Epidermal melanocyte (primary cell): Measurements from ENCODE around the gene HAUS3.

DNA sequence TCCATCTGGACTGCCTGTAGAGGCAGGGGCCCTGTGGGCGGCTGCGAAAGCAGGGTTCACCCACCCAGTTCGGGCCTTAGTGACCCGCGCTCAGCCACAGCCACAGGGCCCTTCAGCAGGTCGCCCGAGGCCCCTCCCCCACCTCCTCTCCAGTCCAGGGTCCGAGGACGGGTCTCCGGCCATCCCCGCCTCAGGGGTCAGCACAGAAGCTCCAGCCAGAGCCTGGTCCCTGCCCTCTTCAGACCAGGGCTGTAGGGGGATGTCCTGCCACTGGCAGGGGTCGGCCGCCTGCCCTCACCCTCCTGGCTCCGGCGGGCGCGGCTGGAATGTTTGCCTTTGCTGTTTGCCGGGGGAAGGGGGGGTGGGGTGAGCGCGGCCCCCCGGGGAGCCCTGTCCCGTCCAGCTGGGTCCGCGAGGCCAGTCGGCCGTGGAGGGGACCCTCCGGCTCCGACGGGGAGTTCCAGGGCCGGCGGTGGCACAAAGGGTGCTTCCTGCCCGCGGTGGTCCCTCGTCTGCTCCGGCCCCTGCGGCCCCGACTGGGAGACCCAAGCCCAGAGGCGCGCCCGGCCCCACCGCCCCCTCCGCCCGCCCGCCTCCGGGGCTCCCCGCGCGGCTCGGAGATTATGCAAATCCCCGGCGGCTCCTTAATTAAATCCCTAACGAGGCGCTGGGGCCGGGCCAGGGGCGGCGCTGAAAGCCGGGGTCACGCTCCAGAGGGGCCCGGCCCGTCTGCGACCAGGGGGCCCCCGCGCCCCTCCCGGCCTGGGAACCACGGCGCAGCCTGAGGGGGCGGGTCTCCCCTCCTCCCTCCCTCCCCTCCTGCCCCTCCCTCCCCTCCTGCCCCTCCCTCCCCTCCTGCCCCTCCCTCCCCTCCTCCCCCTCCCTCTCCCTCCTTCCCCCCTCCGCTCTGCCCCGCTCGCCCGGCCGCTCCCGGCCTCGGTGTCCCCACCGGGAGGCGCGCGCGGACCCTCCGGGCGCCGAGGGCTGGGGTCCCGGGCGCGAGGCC, 26.2 kb upstream of the FGFR3 start:
- RRBS, result 6% methylated on average over 35 of the region's 85 CpGs

- RRBS, result 5% methylated on average over 64 of the region's 130 CpGs
Measured at GRCh38 chr4:1793403-1794379, 598 bp downstream of the FGFR3 start.

DNA sequence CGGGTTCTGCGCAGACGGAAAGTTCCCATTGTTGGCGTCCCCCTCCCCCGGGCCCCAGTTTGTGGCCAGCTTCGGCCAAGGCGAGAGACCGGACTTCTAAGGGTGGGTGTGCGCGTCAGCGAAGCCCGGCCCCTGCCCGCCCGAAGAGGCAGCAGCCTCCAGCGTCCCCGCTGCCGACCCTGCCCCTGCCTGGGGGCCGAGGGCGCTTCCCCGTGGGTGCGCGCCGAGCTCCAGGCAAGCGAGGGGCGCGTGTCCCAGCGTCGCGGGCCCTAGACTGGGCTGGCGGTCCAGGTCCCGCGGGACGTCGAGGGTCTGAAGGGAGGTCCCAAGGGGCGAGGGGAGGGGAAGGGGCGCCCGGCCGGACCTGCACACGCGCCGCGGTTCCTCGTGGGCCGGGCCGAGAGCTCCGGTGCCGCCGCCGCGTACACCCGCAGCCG, 1.3 kb downstream of the FGFR3 start:
- RRBS, result 6% methylated on average over 8 of the region's 52 CpGs

DNA sequence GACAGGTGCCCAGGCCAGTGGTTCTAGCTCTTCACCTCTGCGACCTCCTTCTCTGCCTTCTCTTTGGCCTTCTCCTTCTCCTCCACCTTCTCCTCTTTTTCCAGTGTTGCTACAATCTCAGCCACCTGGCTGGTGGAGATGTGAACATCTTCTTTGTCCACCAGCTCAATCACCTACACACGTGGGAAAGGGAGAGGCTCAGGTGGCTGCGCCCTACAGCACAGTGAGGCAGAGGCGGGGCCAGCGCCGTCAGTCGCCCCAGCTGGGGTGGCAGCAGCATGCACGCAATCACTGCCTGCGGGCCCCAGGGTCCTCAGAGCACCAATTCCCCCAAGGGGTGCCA, 21.3 kb downstream of the FGFR3 start:
- RRBS, result no CpG with 5 or more reads among the region's 9 CpGs

DNA sequence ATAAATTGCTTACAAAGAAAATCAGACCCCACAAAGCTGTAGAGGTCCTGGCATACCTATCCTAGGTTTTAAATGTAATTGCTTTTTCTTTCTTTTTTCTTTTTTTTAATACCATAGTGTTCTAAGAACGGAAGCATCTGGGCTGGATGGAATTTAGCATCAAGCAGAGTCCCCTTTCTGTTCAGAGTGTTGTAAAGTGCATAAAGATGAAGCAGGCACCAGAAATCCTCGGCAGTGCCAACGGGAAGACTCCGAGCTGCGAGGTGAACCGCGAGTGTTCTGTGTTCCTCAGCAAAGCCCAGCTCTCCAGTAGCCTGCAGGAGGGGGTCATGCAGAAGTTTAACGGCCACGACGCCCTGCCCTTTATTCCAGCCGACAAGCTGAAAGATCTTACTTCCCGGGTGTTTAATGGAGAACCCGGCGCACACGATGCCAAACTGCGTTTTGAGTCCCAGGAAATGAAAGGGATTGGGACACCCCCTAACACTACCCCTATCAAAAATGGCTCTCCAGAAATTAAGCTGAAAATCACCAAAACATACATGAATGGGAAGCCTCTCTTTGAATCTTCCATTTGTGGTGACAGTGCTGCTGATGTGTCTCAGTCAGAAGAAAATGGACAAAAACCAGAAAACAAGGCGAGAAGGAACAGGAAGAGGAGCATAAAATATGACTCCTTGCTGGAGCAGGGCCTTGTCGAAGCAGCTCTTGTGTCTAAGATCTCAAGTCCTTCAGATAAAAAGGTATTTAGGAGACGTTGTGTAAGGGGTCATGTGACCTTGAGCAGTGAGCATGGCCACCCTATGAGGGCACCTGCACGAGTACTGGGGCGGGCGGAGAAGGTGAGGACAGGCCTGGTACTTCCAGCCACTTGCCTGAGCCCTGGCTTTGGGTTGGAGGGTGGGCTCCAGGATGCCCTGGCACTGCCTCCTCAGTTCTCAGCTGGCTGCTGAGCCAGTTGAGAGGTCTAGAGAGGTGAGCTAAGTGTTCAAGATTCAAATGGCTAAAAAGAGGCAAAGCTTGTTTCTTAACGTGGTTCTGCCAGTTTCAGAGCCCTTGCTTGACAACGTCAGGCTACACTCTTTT, 29.7 kb downstream of the NSD2 start:
- RRBS, result no CpG with 5 or more reads among the region's 24 CpGs

DNA sequence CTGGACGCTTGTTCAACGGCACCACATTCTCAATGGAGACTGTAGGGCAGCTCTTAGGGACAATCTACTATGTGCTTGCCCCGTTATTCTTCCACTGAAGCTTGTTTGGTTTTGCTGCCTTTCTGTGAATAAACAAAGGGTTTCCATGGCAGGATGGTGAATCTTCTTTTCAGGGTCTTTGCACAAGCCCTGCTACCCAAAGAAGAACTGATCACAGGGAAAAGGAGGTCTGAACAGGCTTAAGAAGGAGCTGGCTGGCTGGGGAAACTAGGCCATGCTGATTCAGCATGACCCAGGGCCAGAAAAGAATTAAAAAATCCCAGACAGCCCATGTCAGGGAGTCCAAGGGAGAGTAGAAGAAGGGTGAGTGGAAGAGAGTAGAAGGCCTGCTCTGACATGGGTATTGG, 35.7 kb downstream of the NAT8L start:
- RRBS, result no CpG with 5 or more reads among the region's 3 CpGs

DNA sequence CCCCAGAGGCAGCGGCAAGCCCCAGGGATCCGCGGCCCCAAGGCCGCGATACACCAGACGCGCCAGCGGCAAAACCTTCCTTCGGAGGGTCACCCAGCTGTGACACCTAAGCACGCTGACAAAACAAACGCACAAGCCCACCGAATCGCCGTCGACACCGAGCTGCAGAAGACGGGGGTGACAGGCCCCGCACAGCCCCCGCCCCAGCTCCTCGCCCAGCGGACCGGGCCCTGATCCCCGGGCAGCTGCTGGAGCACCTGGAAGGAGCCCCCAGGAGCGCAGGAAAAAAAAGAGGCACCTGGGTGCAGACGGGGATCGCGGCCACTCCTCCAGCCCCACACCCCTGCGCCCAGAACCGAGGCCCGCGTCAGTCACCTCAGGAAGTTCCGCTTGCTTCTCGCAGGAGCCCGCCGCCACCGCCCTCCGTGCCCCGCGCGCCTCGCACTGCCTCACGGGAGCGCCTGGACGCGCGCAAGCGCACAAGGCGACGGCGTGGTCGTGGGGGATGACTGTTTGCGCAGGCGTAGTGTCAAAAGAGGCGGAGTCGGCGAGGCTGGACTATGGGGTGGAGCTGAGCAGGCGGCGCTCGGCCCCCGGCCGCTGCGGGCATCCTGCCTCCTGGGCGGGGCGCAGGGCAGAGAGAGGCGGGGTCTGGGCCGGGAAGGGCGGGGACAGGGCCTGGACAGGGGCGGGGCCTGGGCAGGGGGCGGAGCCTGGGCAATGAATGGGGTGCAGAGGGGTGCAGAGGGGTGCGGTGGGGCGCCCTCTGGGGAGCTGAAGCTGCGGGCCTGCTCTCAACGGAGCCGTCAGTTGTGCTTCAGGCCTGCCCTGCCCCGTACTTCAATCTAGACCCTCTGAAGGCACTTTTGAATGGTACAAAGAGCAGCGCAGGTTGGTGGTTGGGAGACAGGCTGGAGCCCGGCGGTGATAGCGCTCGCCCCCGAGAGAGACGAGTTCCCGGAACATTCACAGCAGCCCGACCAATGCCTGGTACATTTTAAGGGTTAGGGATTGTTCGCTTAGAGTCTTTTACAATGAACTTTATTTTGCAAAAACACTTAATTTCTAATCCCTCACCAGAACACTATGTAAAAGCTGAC, at the start of gene HAUS3:
TSS of gene HAUS3 (minus strand) at position 446 of the 1,100 bp plus-strand sequence.
- RRBS, result 2% methylated on average over 12 of the region's 85 CpGs

DNA sequence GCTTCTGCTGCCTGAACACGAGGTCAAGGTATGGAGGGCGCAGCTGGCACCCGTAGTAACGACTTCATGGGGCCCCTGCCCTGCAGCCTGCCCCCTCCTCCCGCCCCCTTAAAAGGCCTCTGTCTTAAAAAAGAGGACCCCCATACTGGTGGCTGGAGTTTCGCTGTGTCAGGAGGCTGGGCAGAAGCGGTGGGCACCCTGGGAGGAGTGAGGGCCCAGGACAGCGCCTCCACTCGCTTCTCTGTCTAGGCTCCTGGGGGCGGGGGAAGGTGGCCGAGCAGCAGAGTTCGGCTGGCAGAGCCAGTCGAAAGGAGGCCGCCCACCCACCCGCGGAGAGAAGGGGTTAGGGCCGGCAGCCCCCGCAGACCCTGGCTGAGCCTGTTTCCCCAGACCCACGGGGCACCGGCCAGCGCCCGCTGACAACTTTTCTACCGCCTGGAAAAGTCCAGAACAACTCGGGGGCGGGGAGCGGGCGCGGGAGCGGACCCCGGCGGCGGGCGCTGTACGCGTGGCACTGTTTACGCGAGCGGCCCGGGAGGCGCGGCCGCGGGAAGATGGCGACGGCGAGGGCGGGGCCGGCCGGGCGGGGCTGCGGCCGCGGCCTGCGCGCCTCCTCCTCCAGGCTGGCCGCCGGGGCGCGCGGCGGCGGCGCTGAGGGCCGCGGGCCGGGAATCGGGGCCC, 795 bp downstream of the MXD4 start:
- RRBS, result 3% methylated on average over 48 of the region's 67 CpGs

DNA sequence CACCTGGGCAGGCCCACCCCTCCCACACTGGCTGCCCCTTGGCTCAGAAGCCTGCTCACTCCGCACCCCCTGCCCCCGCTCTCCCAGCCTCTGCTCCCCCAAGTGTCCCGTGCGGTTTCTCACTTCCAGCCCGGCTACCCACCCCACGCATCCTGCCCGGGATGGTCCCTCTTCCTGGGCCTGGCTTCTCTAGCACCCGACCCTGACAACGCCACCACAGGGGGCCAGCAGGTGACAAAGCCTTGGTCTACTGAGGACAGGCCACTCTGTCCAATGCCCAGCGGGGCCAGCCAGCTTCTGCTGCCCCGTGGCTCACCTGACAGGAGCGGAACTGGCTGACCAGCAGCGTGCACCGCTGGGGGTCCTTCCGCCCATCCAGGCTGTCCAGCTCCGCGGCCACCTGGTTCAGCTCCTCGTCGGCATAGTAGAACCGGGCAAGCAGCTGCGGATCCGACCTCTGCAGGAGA, 64.8 kb downstream of the ZFYVE28 start:
- RRBS, result no CpG with 5 or more reads among the region's 22 CpGs

DNA sequence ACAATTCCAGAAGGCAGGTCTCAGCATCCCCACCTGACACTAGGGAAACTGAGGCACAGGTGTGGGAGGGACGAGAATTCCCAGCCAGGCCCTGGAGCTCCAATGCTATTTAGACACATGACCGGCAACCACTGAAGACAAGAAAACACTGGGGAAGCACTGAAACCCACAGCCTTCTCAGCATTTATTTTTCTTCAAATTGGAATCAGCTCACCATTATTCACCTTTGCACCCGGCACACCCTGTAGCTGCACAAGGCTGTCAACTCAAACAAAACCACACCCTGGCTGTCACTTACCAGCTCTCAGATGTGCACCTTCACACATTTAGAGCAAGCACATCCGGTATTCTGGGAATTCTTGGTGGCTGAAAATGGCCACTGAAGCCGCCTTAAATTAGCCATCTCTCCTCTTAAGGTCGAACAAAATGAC, 6.0 kb downstream of the ZFYVE28 start:
- RRBS, result 52% methylated on average over 2 of the region's 6 CpGs

DNA sequence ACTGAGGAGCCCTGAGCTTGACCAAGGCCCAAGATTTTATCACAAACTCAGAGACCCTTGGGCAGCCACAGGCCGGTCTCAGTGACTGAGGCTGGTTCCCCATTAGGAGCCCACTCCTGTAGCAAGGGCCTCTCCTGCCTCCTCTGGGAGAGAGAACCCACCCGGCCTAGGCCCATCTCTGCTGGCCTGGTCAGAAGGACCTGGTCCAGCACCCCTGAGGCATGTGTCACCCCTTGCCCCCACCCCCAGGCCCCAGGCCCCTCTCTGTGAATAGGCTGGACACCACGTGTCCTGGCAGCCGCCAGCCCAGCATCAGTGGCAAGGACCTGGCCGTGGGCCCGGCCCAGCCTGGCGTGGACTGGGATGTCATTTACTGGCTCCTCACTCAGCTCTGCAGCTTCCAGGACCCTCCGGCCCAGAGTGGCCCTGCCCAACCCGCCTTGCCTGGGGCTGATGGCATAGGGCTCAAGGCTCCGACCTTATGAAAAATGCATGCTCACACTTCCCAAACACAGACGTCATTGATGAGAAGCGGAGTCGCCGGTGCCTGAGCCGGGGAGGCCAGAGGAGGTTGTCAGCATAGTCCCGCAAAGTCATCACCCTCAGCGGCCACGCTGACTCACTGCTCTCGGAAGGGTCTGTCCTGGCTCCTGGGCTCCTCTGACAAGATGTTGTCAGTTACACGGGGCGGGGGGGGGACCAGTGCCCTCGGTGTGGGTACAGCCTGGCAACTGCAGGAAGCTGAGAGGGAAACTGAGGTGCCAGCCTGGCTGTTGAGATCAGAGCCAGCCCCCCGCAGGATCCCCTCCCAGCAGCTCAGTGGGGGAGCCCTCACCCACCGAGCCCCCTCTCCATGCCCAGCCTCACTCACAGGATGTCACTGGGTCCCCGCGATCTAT, 14.5 kb upstream of the ZFYVE28 start:
- RRBS, result 3% methylated on average over 3 of the region's 26 CpGs

GRCh38 chr4:2469334-2470334, 728 bp downstream of the RNF4 start:
- RRBS, result 2% methylated on average over 28 of the region's 70 CpGs

GRCh38 chr4:2786877-2787812, 5.7 kb upstream of the SH3BP2 start:
- RRBS, result no CpG with 5 or more reads among the region's 21 CpGs

GRCh38 chr4:2836006-2836826, 7.4 kb upstream of the ADD1 start:
- RRBS, result no CpG with 5 or more reads among the region's 13 CpGs

DNA sequence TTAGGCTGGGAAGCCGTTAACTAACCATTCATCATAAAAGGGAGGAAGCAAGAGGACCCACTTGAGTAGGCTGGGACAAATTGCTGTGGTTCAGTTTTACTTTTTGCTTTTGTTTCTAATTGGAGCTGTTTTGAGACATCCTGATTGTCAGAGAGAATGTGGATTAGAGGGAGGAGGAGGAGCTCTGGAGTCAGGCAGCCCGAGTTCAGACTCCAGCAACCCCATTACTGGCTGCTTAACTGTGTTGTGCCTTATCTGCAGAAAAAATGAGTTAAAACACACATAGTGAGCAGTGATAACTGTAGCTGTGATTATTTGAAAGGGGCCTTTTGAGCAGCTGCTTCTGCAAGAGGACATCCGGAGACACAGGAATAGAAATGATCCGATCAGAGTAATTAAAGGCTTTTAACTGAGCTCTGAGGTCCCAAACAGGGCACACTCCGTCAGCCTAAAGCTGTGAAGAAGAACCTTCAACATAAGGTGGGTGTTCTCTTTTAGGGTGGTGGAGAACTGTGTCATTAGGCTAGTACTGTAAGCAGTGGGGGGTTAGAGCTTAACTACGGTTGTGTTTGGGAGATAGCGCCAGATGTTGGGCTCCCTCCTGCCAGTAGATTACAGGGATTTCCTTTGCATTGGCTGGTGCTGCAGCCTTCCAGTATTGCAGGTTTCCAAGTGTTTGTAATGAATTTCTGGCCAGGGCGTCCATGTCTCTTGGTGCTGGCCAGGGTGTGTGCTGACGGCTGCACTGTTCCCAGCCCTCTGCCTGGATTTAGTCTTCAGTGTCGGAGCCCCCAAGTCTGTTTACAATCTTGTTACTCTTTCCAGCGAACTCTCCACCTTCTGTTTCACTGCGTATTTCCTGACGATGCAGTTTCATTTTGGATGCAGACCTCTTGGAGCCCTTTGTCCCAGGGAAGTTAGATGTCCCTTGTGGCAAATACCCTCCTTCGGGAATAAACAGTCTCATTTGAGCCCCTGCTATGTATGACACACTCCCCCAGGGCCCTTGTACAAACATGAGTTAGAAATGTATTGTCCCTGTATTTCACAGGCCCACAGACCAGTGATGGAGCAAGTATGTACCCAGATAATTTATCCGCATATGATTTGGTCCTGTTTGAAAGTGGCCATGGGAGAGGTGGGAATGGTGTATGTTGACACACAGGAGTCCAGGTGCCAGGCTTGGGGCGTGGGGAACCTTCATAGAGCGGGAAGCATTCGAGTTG, 24.4 kb downstream of the ADD1 start:
- RRBS, result no CpG with 5 or more reads among the region's 18 CpGs

DNA sequence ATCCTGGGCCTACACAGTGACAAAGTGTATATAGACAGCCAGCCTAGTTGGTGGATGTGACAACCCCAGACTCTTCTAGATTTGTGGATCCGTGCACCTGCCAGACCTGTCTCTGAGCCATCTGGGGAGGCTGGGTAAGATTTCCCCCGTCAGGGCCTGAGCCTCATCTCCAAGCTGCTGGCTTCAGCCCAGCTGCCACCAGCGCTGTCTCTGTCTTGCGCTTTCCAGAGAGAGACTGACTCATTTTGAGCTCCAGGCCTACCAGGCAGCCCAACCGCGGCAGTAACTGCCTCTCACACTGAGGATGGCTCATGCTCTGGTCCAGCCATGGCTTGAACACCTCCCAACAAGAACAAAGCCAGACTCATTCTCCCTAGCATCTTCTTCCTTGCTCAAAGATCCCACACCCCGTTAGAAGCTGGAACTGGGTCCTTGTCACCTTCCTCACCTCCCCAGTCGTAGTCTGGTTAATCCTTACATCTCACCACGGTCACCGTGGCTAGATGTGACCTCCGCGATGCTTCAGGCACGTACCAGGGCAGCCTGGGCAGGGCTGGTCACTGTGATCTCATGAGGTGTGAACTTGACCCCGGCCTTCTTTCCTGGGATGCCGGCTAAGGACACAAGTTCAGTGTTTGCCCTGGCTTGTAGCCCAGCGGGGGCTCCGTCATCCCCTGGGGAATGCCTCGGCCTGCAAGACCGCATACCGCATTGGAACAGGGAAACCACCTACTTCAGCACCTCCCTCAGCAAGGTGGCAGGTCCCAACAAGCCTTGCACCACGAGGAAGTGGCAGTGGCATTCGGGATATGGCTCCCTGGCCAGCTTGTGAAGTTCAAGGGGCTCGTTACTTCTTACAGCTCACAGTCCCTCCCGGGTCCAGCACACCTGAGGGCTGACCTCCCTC, 2.4 kb upstream of the MFSD10 start:
- RRBS, result no CpG with 5 or more reads among the region's 24 CpGs

GRCh38 chr4:2942064-2943174, 7.8 kb upstream of the MFSD10 start:
- RRBS, result 93% methylated on average over 4 of the region's 48 CpGs

GRCh38 chr4:3044702-3045144, 29.8 kb upstream of the HTT start:
- RRBS, result no CpG with 5 or more reads among the region's 6 CpGs

- RRBS, result no CpG with 5 or more reads among the region's 11 CpGs
Measured at GRCh38 chr4:3205995-3206492, 42.9 kb upstream of the MSANTD1 start.

GRCh38 chr4:3261417-3261892, 12.5 kb downstream of the MSANTD1 start:
- RRBS, result 97% methylated on average over 6 of the region's 29 CpGs